M059J (cell line): ENCODE measurements around a stretch of chr10.

GRCh38 chr10:73914553-73914979, 3.6 kb downstream of the PLAU start:
- RAMPAGE, long total RNA = no peak

GRCh38 chr10:74418071-74418594, 267.1 kb downstream of the ADK start:
- RAMPAGE, long total RNA = no peak

GRCh38 chr10:74981620-74982097, 91.8 kb downstream of the DUSP29 start:
- RAMPAGE, long total RNA = no peak

GRCh38 chr10:75020341-75021065, 52.9 kb downstream of the DUSP29 start:
- RAMPAGE, long total RNA = no peak

GRCh38 chr10:75028272-75029492, 44.8 kb downstream of the DUSP29 start:
- RAMPAGE, long total RNA = no peak

DNA sequence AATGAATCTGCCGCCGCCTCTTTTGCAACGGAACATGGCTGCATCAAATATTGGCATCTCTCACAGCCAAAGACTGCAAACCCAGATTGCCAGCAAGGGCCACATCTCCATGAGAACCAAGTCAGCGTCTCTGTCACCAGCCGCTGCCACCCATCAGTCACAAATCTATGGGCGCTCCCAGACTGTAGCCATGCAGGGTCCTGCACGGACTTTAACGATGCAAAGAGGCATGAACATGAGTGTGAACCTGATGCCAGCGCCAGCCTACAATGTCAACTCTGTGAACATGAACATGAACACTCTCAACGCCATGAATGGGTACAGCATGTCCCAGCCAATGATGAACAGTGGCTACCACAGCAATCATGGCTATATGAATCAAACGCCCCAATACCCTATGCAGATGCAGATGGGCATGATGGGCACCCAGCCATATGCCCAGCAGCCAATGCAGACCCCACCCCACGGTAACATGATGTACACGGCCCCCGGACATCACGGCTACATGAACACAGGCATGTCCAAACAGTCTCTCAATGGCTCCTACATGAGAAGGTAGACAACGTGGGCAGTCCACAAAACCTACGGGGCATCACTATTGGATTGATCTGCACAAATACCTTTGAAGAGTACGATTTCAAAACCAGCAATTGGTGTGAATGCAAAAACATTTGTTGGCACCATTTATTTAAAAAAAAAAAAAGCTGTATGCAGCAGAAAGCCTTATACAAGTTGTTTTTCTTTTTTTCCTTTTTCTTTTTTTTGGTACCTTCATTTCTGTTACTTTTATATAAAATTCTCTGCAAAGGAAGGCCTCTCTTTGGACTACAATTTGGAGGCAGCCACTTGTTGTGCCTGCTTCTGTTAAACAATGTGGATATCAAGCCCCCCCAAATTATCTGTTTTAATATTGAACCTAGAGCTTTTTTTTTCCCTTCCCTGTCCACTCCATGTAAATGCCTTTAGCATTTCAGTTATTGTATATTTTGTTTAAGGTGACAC, 42.7 kb downstream of the DUSP29 start:
- RAMPAGE, long total RNA = no peak

DNA sequence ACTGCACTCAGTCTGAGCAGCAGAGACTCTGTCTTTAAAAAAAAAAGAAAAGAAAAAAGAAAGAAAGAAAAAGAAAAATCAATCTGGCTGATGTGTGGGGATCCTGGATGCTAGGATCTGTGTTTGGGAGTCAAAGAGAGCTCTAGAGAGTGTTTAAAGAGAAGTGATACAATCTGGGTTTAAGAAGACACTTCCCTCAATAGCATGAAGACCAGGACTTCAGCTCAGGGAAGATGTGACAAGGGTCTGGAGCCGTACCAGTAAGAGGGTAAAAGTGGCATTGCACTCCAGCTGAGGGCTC, 27.4 kb downstream of the DUSP29 start:
- RAMPAGE, long total RNA = no peak

GRCh38 chr10:75210915-75211201, 262 bp downstream of the VDAC2 start:
- RAMPAGE, long total RNA = no peak

DNA sequence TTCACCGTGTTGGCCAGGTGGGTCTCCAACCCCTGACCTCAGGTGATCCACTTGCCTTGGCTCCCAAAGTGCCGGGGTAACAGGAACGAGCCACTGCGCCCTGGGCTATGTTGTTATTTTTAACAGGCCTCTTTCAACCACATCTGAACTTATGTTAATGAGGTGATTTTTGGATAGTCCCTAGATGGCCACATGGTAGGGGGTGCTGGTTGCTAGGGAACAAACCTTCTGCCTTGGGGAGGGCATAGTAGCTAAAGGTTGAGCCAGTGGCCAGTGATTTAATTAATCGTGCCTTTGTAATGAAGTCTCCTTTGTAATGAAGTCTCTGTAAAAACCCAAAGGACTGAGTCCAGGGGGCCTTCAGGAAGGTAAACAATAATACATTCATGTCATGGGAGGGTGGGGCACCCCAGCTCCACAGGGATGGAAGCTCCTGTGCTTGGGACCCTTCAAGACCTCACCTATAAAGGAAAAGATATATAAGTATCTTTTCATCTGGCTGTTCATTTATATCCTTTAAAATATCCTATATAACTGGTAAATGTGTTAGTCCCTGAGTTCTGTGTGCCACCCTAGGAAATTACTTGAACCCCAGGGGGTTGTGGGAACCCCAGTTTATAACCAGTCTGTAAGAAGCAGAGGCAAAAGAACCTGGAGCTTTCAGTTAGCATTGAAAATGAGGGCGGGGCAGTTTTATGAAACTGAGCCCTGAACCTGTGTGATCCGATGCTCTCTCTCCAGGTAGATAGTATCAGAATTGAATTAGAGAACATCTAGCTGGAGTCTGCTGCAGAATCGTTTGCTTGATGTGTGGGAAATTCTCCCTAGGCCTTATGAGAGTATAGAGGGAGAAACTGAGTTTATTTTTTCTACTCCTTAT, 8.9 kb downstream of the COMTD1 start:
- RAMPAGE, long total RNA = no peak

DNA sequence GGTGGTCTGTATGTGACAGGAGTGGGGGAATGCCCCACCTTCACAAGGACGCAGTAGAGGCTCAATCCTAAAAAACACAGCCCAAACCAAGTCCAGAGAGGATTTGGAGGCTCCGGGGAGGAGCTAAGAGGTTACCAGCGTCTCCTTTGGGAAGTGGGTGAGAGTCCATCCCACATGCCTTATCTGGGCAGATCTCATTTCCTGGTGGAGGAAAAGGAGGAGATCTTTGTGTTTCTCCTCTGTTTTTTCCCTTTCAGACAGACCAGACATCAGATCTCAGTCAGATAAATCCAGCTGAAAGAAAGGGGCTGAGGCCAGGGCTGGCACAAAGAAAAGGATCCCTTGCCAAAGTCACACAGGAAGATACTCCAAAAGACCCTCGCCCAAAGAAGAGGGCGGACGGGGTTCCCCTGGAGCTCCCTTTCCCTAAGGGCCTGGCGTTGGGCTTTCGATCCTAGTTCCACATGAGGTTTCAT, 58.3 kb upstream of the COMTD1 start:
- RAMPAGE, long total RNA = no peak

- RAMPAGE, long total RNA = no peak
Measured at GRCh38 chr10:75400877-75401698, 476 bp downstream of the ZNF503 start.

- RAMPAGE, long total RNA = no peak
Measured at GRCh38 chr10:75440754-75441057, 9.3 kb downstream of the LRMDA start.

DNA sequence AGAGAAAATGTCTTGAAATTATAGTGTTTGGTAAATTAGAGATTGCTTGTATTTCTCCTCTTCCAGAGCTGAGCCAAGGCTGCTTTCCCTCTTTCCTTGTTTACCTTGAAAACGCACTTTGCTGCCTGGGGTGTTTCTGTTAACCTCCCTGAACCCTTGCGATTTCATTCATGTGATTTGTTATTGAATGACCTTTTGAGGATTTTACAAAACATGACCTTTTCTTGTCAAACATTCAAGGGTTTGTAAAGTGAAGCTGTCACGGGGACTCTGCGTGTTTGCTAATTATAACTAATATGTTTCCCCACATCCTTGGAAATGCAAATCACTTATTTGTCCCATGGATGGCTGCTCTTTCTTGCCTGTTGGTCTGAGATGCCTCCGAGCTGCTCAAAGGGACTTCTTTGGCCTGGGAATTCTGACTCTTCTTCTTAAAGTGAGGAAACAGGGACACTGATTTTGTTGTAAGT, 169.5 kb downstream of the LRMDA start:
- RAMPAGE, long total RNA = no peak

DNA sequence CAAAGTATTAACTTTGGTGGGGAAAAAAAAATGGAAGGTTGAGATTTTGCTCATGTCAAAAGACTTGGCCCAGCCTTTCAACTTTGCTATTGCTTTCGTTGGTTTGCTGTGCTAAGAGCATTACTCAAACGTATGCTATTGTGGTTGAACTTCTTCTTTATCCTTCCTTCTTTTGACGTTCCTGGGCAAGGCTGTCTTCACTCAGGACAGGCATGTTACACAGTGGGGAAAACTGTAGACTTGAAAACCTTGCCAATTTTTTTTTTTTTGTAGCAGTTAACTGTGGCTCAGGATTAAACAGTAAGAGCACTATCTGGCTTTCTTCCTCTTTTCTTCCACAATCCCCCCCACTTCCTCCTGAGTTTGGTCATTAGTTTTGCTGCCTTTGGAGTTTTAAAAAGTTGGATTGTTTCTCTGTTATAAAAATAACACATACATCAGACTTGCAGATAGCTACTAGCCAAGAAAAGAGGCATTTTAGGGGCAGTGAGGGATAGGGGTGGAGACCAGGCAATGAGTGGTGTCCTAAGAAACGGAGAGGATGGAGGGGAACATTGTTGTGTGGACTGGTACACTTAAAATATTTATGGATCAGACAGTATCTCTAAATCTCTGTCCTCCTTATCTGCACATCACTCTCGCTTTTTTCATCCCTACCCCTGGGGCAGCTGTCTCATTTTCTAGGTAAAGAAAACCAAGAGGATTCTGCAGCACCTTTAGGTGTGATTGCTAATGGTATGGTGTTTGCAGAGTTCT, 181.6 kb downstream of the LRMDA start:
- RAMPAGE, long total RNA = no peak

DNA sequence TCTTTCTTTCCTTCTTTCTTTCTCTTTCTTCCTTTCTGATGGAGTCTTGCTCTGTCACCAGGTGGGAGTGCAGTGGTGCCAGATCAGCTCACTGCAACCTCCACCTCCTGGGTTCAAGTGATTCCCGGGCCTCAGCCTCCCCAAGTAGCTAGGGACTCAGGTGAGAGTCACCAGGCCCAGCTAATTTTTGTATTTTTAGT, 486.5 kb downstream of the KCNMA1 start:
- RAMPAGE, long total RNA = no peak

DNA sequence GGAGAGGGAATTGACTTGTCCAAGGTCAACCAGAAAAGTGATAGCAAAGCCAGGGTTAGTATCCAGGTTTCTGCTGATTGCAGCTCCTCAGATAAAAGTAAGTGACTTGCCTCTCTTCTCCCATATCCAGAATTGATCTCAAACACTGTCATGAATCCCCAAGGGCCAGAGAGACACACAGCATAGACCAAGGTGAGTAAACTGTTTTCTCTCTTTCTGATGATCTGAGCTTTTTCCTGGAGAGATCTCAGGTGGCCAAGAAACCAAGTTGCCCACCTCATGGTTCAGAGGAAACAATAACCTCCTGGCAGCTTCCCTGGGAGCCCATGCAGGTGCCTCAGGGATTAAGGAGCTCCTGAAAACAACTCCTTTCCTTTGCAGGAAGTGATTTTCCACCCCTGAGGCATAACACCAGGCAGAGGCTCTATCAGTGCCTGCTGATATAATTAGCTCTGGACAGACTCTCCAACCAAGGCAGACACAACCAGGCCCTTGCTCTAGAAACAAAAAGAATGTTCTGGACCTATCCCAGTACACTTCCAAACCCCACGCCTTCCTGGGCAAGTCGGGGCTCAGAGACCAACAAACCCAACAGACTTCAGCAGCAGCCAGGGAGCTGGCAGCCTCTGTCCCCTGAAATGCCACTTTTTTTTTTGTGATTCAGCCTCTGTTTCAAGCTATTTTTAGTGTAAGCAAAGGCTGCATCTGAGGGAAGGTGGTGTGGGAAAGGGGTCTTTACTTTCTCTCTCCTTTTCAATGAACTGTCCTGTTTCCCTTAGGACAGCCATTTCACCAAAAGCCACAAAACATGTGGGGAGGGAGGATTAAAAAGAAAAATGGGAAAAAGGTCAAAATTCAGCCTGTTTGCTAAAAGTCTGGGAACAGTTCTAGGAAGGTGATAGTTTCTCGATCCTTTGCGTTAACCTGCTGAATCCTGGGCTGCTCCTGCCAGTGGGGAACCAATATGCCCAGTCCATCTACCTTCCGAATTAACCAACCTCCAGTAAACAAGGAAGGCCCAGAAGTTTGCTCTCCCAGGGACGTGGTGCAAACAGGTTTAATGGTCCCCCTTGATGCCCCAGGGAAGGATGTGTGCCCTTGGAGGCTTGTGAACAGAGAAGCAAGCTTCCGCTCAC, 247.0 kb downstream of the KCNMA1 start:
- RAMPAGE, long total RNA = no peak

DNA sequence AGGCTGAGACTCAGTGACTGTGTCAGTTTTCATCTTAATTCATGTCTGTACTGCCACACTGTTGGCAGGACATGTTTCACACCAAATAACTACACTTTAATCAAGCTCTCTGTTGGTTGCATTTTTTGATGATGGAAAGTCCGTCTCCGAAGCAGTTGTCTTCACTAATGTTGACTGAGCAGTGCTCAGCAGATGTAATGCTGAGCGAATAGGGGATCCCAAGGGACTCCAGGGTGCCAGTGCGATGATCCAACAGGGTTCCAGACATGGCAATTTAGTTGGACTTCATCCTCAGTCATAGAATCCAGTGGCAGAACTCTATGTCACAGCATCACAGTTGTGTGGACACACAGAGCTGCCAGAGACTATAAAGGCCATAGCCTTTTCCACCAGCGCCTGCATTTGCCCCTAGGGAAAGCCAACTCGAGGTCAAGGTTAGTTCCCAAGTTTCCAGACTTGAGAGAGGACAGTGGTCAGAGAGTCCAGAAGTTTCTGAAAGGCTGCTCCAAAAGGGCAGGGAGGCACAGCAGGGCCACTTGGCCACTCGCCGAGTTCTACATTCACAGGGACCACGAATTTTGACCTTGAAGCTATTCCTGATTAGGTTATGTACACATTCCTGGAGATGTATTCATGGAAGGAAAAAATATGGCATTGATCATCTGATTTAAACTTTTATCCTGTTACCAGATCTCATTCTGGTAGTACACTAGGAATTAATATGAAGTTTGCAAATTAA, 170.2 kb downstream of the KCNMA1 start:
- RAMPAGE, long total RNA = no peak

DNA sequence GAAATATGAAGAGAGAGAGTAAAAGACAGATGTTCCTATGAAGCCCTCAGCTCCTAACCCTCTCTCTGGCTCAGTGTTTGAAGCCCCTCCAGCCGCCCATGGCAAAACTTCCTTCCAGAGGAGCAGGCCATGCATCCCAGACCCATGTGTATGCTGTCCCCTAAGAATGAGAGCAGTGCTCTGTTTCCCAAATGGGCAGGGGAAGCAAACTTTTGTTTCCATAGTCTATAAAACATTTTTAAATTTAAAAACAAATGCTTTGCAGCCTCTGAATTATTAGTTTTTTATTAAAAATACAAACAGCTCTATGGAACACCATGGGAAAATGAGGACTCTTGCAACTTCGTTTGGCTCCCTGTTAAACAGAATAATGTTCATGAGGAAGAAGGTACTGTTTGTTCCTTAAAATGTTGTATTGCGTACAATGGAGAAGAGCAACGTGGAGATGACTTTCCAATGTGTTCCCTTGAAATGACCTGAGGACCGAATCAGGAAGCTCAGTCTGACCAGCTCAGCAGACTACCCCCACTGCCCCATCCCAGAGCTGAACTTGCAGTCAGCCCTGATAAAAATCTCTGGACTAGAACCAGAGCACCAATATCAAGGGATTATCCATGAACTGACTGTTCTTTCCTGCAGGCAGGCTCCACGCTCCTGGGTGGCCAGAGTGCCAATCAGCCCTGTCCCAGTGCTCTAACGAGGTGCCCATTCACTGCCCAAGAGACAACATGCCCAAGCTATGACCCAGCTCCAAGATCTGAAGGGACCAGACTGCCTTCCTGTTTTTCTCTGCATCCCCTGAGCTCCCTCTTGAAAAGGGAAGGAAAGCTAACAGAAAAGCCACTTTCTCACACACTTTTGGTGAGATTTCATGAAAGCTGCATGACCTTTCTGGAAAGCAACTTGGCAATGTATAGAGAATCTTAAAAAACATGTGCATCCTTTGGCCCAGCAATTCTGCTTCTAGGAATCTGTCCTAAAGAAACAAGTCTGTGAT, 130.4 kb downstream of the KCNMA1 start:
- RAMPAGE, long total RNA = no peak

GRCh38 chr10:77526321-77527671, 110.8 kb downstream of the KCNMA1 start:
- RAMPAGE, long total RNA = no peak

DNA sequence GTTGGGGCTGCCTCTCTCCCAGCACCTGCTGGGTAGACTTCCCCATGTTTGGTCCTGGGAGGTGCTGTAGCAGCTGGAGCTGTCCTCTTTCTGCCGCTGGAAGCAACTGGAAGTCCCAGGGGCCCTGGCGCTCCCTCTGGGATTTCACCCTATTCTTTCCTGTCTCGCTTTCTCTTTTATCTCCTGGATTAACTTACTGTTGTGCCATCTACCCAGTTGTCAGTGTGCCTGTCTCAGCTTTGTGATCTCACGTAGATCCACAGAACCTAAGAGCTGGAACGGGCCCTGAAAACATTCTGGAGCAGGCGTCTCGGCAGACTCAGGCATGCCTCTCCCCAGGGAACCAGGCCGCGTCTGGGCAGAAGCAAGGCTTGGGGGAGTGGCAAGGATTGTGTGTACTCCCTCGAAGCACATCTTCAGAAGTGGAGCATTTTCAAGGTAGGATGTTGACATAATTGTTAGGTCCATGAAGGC, 87.3 kb downstream of the KCNMA1 start:
- RAMPAGE, long total RNA = no peak